Epithelial cell of proximal tubule (primary cell): ENCODE measurements around the genes PTGFR, IFI44, ADGRL4, SAMD13 and DNASE2B.

- RAMPAGE, long total RNA = no peak
- RRBS = 96% methylated on average over 2 of the region's 48 CpGs
Observed at GRCh38 chr1:77531749-77532340, 150.6 kb downstream of the ZZZ3 start.

DNA sequence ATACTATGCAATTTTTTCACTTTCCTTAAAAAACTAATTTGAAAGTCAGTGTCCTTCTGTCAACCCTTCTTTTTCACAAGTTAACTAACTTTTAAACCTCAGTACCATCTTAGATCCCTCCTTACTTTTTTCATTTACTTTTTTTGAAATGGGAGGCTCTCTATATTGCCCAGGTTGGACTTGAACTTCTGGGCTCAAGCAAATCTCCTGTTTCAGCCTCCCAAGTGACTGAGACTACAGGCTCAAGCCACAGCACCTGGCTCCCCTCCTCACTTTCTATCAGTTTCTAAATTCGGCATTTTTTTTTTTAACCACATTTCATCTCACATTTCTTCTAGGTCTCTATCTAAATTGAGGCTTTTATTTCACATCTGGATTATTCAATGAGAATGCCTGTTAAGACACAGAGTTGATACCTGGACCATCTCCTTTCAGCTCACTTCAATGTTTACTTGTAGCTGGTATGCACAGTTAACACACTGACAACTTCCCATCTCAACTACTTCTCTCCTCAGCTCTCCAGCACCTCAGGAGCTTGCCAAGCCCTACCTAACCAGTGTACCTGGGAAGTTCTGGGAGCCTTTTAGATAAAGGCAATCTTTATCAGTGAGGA lies 3.6 kb downstream of the USP33 start:
- RAMPAGE, long total RNA = no peak
- RRBS = no CpG with 5 or more reads among the region's 1 CpG

GRCh38 chr1:77832759-77833455 lies 53.5 kb downstream of the MIGA1 start:
- RAMPAGE, long total RNA = no peak
- RRBS = no CpG with 5 or more reads among the region's 1 CpG

GRCh38 chr1:77917907-77918379 lies 29.5 kb downstream of the NEXN start:
- RAMPAGE, long total RNA = no peak
- RRBS = no CpG with 5 or more reads among the region's 5 CpGs

DNA sequence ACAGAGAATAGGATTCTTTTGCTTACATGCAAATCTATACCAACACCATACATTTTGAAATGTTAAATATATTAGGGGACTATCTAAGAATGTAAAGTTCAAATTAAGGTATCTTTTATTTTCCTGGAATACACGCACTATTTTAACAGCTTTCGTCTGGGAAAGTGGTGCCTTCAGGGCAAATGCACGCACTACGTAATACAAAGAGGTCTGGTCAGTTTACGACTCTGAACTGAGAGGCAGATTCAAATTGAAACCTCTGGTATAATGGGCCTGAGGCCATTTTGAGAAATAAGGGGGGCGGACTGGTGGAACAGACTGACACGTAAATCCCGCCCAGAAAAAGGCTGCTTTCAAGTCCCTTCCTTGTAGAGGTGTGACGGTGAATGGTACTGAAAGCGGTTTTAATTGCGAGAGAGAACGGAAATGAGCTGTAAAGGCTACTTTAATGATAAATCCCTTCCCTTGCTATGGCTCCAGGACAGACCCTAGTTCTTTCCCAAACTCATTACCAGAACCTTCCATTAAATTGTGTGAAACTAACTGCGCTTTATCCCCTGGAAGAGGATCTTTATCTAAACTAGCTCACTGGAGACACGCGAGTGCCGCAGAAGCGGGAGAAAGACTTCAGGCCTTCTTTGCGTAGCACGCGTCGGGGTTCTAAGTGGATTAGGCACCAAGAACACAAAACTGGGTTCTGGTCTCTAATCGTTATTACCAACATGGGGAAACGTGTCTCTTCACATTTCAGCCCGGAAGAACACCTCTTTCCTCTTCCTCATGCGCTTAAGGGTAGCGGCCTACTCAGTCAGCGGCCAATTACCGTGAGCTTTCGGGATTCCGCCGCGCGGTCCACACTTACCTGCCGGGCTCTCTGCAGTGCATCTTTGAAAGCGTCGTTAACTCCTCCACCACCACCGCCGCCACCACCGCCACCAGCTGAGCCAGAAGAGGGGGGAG lies 569 bp downstream of the FUBP1 start:
- RAMPAGE, long total RNA = no peak
- RRBS = 0% methylated on average over 8 of the region's 39 CpGs

GRCh38 chr1:78038587-78038839 lies 7.3 kb upstream of the GIPC2 start:
- RAMPAGE, long total RNA = no peak

DNA sequence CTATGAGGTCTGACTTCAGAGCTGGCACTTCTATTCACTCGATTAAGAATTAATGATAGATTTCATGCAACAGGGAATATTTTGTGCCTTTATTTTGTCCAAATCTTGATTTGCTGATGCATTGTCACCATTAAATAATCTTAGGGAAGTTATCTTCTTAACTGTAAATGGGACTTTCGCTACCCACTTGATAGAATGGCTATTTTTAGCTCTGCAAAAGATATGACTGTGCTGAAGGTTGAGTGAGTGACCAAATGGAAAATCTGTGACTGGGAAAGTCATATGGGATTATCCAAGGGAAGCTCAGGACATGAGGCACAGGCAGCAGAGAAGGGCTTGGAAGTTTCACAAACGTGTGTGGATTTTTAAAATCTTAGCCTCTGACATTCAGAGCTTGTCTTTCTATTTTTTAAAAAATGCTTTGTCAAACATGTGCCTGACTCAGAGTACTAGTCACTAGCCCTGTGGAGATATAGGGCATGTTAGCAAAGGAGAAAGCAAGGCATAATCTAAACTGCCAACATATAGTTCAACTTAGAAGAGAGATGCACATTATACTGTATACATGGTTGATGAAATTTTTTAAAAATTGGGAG lies 36.6 kb downstream of the GIPC2 start:
- RAMPAGE, long total RNA = no peak
- RRBS = no CpG with 5 or more reads among the region's 3 CpGs

- RAMPAGE, long total RNA = no peak
- RRBS = 4% methylated on average over 10 of the region's 44 CpGs
Observed at GRCh38 chr1:78490602-78491287, at the start of gene PTGFR. Gene PTGFR, plus strand, starts transcription at chr1:78490974.

DNA sequence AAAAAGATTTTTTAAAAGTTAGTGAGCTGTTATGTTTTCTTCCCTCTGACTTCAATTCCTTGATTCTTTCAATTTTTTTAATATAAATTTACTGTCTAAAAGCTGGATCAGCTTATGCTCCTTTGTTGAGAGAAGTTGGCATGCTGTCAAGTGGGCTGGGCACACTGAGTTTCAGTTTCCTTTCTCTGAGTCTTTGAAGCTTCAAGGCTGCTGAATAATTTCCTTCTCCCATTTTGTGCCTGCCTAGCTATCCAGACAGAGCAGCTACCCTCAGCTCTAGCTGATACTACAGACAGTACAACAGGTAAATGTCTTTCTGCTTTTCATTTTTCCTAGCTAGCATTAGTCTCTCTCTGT lies at the start of gene IFI44:
TSS of gene IFI44 (plus strand) at position 230 of the 357 bp plus-strand sequence.
- RAMPAGE, long total RNA = no peak

DNA sequence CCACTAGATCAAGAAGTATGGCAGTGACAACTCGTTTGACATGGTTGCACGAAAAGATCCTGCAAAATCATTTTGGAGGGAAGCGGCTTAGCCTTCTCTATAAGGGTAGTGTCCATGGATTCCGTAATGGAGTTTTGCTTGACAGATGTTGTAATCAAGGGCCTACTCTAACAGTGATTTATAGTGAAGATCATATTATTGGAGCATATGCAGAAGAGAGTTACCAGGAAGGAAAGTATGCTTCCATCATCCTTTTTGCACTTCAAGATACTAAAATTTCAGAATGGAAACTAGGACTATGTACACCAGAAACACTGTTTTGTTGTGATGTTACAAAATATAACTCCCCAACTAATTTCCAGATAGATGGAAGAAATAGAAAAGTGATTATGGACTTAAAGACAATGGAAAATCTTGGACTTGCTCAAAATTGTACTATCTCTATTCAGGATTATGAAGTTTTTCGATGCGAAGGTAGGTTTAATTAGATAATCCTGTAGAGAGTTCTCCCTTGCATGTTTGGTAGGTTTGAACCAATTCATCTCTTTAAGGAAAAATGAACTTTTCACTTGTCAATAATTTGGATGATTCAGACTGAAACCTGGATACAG lies 653 bp downstream of the IFI44 start:
- RAMPAGE, long total RNA = no peak
- RRBS = no CpG with 5 or more reads among the region's 6 CpGs

DNA sequence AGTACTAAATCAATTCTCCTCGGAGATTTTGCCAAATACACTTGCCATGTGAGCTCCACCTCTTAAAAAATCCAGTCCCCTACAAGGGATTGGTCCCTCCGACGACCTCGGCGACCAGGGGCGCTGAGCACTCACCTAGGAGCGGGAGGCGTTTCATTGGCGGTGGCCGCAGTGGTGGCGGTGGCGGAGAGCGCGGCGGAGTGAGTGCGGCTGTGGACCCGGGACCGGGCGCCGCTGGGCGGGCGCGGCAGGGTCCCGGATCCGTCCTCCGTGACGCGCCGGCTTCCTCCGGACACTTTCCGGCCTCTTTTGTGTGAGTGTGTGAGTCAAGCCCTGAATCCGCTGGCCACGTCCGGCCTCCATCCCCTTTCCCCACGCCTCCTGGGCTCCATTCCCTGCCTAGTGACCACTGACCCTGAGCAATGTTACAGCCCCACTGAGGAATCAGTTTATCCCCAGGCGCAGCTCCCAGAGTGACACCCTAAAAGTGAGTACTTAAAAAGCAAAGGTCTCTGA lies at the start of gene ADGRL4:
TSS of gene ADGRL4 (minus strand) at position 233 of the 516 bp plus-strand sequence.
- RAMPAGE, long total RNA = start-site peak on the minus strand centred at position 233 of the sequence, 79 bp wide, 61 and 31 reads in 2 replicates
- RRBS = 9% methylated on average over 4 of the region's 36 CpGs

DNA sequence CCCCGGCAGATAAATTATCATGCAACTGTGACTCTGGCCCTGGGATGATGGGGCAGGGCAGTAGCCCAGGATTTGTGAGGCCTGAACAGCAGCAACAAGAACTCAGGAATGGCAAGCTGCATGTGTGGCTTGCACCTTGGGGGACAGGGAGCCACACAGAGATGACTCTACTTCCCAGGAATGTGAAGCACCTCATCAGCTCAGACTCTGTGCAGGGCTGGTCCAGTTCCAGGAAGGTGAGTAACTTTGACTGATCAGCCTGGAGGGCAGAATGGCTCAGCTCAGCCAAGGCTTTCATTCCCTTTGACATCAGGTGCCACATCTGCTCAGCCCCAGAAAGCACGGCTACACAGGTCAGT lies 626.0 kb upstream of the ADGRL2 start:
- RAMPAGE, long total RNA = no peak
- RRBS = no CpG with 5 or more reads among the region's 2 CpGs

DNA sequence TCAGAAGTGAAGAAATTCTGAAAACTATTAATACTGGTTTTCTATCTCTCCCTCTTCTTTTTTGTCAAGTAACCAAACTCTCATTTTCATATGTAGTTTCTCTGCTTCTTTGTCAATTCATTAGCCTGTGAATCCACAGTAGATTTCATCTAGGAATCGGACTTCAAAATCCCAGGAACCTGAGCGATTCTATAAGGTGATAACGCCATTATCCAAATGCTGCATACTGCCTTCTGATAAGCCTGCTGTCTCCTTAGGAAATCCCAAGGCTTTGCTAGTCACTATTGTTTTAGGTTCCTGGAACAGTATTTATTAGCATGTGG lies 324.9 kb downstream of the ADGRL2 start:
- RAMPAGE, long total RNA = no peak
- RRBS = no CpG with 5 or more reads among the region's 3 CpGs

GRCh38 chr1:83508328-83508822 lies 490.6 kb downstream of the TTLL7 start:
- RAMPAGE, long total RNA = no peak
- RRBS = no CpG with 5 or more reads among the region's 6 CpGs

DNA sequence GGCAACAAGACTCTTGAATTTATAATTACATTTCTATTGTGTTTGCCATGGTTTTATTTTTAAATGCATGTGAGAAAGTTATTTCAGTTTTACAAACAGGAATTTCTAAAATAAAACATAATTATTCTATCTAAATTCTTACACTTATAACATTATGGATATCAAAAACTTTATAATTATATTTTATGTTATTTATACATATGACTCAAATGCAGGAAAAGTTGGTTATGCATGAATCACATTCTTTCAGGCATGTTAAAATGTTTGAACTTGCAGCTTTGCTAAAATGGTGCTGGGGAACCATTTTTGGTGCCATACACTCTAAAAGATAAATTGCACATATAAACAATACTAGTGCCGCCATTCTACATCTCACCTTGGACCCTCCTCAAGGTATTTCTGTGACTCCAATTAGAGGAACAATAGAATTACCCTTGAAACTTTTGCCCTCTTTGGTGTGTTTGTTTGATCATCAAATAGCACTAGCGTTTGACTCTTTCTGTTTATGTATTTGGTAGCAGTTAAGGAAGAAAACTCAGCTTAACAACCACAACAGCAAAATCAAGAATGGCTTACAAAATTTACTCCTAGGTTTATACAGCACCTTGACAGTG lies 962 bp downstream of the PRKACB start:
- RAMPAGE, long total RNA = no peak
- RRBS = no CpG with 5 or more reads among the region's 2 CpGs

GRCh38 chr1:84253697-84254316 lies 47.7 kb upstream of the SAMD13 start:
- RAMPAGE, long total RNA = no peak
- RRBS = no CpG with 5 or more reads among the region's 7 CpGs

- RAMPAGE, long total RNA = no peak
- RRBS = no CpG with 5 or more reads among the region's 6 CpGs
Observed at GRCh38 chr1:84300898-84301827, at the start of gene SAMD13. Gene SAMD13, plus strand, starts transcription at chr1:84301708.

DNA sequence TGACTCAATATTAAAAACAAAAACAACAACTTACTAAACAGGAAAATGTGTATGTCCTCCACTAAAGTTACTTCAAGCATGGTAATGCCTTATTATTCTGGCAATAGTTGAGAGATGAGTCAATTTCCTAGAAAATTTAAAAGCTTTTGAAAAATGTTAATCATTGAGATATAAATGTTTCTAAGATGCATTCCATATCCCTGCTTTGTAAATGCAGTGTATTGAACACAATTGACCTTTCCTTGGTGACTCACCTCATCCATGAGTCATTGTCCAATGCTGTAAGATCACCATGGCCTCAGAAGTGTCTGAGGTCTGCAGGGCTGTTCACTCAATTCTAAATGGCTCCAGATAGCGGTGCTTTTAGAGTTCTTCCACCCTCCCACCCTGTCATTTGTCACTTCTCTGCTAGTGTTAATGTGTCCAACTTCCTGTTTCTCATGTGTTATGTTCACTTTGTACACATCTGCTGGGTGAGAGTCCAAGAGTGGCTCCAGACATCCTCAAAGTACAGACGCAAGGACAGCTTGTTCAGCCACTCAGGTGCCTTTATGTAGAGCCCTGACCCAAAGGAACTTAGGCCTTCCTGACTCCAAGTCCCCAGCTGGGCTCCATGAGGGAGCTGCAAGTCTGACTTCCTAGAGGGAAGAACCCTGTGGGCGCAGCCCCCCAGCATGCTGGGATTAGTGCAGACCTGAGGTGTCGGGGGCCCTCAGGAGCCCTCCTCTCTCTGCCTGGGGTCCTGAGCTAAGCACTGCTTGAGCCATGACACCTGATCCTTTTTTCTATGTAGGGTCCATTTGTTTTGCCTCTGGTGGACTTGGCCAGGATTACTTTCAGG lies 32.5 kb upstream of the DNASE2B start:
- RAMPAGE, long total RNA = no peak
- RRBS = no CpG with 5 or more reads among the region's 4 CpGs

DNA sequence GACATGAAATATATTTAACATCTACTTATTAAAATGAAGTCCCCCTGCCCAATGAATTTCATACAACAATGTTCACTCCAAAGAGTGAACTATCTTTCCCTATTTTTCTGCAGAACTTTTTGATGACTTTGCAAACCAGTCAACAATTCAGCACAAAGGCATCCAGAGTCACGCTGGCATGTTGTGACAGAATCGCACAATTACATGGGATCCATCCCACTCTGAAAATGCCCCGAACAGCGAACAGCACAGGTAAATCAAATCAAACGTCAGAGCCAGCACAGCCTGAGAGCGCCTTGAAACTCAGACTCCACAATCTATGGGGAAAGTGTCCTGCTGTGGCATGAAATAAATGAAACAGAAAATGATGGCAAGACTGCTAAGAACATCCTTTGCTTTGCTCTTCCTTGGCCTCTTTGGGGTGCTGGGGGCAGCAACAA lies at the start of gene DNASE2B:
TSS of gene DNASE2B (plus strand) at position 272 of the 440 bp plus-strand sequence.
- RAMPAGE, long total RNA = no peak
- RRBS = no CpG with 5 or more reads among the region's 6 CpGs

DNA sequence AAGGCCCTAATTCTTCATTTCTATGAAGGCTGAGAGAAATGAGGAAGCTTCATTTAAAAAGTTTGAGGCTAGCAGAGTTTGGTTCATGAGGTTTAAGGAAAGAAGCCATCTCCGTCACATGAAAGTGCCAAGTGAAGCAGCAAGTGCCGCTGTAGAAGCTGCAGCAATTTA lies 2.8 kb upstream of the SSX2IP start:
- RAMPAGE, long total RNA = no peak
- RRBS = no CpG with 5 or more reads among the region's 2 CpGs